HT-29 (cell line): ENCODE data around the gene MFSD4B.

DNA sequence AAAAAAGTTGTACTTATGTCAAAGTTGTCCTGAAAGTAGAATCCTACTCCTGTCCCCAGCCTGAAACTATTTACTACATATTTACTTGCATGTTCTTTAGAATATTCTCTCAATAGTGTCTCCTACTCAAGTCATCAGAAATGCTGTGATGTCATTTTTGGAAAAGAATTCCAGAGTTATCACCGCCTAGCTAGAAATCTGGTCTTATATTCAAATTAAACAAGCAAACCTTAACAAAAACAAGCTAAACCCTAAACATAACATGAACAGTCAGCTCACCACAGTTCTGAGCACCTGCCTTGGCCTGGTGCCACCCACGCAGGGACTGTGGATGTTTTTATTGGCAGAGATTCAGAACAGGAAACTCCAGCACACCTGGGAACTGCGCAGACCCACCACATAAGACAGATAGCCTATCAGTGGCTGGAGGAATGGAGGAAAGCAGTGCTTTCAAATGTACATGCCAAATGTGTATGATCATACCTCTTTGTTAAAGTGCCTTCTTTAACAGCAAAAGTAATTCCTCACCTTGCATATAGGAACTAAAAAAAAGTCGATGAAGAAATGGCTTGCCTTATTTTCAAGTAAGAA lies 8.9 kb downstream of the SLC16A10 start:
- RAMPAGE, long total RNA = no peak

- RAMPAGE, long total RNA = no peak
These were observed 18.2 kb downstream of the SLC16A10 start for GRCh38 chr6:111105509-111105983.

DNA sequence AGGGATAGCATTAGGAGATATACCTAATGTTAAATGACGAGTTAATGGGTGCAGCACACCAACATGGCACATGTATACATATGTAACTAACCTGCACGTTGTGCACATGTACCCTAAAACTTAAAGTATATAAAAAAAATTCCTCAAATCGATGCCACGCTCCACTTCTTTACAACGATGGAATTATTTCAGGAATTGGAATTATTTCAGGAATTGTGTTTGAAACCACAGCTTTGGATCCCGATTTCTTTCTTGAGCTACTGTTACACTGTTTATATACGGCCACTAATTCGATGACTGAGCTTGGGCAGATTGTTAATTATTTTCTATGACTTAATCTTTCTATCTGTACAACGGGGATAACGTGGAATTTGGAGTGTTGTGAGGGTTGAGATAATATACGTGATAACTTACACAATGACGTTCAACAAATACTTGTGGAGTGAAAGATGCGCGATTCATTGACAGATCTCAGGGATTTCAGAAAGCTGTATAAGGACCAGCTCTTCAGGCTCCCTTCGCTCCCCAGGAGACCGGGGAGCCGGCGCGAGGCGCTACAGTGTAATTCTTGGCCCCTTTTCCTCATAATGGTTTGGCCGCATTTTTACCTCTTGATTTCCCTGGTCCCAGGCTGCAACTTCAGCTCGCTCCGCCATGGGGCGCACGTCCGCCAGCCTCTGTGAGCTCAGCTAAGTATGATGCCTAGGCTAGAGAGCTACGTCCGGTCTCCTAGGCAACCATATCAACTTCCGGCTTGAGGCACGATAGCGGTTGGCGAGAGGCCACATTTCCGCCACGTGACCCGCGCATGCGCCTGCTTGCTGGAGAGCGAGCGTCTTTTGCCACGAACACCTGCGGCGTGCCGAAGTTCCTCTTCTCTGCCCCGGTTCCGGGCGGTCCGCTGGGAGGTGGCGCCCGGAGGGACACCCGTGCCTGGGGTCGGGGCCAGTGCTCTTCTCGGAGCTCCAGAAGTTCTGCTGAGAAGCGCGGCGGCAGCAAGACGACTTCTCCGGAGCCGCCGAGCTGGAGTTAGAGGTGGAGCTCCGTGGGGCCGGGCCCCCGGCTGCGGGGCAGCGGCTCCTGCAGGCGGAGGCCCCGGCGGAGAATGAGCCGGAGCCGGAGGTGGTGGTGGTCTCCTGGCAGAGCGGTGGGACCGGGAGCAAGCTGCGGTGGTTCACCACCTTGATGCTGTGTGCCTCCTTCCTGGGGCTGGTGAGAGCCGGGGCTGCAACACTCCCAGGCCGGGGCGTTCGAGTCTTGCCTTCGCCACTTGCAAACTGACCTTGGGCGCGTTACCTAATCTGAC lies at the start of gene MFSD4B:
TSS of gene MFSD4B (plus strand) at position 824 of the 1,306 bp plus-strand sequence.
- RAMPAGE, long total RNA = start-site peak on the plus strand centred at position 819 of the sequence, 33 bp wide, 21 and 7 reads in 2 replicates

DNA sequence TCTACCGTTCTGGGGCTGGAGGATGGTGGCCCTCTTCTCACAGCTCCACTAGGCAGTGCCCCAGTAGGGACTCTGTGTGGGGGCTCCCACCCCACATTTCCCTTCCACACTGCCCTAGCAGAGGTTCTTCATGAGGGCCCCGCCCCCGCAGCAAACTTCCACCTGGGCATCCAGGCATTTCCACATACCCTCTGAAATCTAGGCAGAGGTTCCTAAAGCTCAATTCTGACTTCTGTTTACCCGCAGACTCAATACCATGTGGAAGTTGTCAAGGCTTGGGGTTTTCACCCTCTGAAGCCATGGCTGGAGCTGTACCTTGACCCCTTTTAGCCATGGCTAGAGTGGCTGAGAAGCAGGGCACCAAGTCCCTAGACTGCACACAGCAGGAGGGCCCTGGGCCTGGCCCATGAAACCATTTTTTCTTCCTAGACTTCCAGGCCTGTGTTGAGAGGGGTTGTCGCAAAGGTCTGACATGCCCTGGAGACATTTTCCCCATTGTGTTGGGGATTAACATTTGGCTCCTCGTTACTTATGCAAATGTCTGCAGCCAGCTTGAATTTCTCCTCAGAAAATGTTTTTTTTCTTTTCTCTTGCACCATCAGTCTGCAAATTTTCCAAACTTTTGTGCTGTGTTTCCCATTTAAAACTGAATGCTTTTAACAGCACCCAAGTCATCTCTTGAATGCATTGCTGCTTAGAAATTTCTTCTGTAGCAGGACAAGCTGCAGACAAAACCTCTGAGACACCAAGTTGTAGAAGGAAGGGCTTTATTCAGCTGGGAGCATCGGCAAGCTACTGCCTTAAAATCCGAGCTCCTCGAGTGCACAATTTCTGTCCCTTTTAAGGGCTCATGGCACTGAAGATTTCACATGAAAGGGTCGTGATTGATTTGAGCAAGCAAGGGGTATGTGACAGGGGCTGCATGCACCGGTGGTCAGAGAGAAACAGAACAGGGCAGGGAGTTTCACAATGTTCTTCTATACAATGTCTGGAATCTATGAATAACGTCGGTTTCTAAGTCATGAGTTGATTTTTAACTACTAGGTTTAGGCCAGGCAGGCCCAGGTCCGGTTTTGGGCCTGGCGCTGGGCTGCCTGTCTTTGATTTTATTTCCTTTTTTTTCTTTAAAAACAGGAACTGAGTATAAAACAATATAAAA lies 24.7 kb downstream of the MFSD4B start:
- RAMPAGE, long total RNA = no peak

DNA sequence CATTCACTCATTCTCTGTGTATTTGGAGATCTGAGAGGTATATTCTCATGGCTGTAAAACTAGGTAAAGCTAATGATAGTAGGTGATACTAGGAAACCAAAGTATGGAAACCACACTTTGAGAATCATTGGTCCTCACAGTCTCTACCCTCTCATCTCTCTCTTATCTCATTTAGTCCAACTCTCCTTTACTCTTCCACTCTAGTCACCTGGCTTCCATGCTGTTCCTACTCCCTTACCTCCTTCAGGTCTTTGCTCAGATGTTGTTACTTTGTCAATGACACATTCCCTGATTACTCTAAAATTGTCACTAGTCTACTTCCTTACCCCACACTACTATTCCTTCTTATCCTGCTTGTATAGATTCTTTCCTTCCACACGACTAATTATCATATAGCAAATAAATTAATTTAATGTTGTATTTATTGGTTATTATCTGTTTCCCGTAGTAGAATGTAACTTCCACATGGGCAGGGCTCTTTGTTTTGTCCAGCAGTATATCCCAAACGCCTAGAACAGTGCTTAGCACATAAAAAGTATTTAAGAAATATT lies 67.5 kb downstream of the REV3L start:
- RAMPAGE, long total RNA = no peak

DNA sequence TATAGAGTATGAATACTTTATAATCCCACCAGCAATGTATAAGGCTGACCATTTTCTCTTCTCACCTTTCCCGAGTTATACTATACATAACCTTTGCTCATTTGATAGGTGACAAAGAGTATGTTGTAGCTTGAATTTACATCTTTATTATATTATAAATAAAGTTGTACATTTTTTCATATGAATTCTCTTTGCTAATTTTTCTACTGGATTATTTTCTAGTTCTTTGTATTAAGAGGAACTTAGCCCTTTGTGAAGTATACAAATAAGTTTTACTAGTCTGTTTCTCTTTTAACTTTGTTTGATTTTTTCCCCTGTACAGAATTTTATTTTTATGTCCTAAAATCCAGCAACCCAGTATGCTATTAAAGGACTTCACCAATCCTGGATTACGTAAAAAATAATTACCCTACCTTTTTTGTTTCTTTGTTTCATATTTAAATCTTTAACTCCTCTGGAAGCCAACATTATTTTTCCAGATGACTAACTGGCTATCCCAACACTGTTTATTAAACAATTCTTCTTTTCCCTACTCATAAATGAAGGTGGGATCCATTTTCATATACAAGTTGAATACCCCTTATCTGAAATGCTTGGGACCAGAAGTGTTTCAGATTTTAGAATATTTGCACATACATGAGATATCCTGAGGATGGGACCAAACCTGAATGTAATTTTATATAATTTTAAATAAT lies 7.4 kb downstream of the REV3L start:
- RAMPAGE, long total RNA = no peak

GRCh38 chr6:111554743-111555638 lies 50.7 kb downstream of the TRAF3IP2 start:
- RAMPAGE, long total RNA = no peak

GRCh38 chr6:111597540-111598058 lies 8.1 kb downstream of the TRAF3IP2 start:
- RAMPAGE, long total RNA = no peak

- RAMPAGE, long total RNA = no peak
These were observed 3.3 kb upstream of the TRAF3IP2 start for GRCh38 chr6:111608952-111609434.

GRCh38 chr6:111686497-111687118 lies 80.9 kb upstream of the TRAF3IP2 start:
- RAMPAGE, long total RNA = no peak

DNA sequence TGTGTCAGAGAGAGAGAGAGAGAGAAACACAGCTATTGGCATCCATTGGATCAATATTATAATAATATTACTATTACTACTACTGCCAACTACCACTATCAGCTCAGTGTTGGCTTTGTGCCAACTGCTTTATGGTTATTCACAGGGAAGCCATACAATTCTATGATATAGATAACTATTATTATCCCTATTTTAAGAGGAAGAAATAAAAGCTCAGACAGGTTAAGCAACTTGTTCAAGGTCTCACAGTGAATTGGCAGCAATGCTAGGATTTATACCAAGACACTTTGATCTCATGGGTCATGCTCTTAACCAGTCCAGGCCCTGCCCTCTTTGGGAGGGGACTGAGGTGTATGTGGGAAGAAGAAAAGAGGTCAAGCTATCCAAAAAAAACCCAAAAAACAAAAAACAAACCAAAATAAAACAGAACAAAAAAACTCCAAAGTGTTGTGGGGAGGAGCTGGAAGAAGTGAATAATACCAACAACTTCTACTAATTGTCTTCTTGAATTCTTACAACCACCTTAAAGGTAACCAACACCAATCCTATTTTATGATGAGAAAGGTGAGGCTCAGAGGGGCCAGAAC lies 82.1 kb upstream of the TRAF3IP2 start:
- RAMPAGE, long total RNA = no peak

DNA sequence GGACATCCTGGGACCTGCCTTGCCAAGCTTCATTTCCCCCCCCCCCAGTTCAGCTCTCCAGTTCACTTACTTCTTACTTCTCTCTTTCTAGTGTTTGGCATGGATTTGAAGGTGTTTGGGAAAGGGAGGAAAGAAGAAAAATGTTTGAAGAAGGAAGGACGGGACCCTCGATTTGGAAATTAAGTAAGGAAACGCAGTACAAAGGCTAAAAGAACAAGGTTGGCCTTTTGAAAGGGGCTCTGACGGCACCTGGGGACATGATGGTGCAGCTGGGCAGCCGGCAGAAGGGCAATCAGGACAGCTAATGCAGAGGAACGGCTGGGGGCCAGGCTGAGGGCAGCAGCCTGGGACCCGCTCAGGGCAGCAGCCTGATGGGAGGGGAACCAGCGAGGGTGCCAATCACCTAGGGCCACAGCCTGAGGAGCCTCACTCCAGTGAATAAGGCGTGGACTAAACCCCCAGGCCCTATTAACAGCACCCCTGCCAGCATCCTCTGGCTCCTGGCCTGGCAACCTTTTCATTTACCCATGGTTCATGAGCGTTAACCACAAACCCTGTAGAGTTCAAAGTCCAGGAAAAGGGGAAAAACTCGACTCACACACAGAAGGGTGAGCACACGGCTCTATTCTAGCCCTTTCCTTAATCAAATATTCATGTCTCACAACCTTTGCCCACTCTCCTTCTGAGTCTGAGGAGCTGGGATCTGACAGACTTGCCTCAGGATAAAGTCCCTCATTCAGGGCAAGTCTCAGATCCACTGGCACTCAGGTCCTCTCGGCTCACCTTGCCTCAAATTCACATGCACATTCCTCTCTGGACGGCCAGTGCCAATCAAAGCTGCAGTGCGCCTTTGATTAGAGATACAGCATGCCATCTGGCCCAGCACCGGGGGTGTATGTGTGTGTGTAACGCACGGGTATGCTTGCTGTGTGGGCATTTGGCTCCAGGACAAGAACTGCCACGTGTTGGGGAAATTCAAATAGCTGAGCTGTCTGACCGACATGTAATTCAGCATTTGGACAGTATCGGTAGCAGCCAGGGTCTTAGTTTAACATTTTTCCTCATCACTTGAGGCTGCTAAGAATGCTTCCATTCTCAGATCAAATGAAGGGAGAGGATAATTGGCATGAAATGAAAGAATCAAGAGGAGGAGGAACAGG lies 86.8 kb upstream of the TRAF3IP2 start:
- RAMPAGE, long total RNA = no peak

GRCh38 chr6:111694202-111694887 lies 88.7 kb upstream of the TRAF3IP2 start:
- RAMPAGE, long total RNA = no peak

DNA sequence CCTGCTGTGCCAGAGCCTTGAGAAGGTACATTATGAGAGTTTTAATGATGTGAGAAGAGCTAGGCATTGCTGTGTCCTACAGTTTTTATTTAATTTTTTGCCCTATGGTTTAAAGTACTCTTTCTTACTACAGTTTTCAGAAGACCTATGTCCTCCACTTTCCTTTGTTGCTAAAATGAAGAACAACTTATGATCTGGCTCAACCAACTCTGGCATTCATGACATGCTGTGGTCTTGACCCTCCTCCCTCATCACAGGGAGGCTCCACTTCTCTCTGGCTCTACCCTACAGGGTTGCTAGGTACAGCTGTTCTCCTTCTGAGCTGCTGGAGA lies 128.6 kb upstream of the TRAF3IP2 start:
- RAMPAGE, long total RNA = no peak

DNA sequence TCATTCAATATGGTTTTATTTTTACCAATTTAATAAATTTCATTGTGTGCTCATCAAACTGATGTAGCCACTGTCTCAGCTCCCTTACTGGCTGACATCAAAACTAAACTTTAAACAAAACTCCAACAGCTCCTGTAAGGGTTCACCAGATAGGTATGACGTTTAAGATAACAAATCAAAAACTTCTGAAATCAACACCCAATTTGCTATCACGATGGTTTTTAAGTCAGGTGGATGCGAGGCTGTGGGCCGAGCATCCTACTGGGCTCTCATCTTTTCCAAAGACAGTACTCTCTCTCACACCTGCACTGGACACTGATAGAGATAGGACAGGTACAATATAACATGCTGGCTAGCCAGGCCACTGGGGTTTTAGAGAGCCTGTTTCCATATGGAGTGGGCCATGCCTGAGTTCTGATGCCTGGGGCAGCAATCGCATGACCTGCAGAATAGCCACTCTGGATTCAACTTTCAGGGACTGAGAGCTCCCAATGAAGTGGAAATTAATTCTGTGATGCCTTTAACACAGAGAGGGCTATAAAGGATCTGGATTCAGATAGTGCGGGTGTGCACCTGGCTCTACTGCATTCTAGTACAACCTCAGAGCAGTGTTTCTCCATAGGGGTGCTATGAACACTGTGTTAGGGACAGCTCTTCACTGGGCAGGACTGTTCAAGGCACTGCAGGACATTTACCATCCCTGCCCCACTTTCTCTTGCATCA lies 99.3 kb downstream of the FYN start:
- RAMPAGE, long total RNA = no peak

DNA sequence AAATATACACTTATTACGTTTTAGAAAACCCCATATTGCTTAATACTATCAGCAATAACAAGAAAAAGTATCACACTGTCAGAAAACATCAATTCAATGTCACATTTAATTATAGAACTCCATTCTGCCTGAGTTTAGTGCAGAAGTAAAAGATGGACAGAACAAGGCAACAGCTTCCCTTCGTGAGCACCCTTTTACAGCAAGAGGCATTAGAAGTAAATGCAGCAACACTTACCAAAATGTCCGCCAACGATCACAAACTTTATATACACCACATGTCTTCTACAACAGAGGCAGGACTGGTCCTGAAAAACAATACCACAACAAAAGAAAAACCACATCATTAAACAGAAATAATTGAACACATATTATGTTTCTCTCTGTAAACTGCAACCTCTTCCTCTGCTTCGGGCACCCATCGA lies 92.9 kb downstream of the FYN start:
- RAMPAGE, long total RNA = no peak

GRCh38 chr6:111818431-111818754 lies 54.9 kb downstream of the FYN start:
- RAMPAGE, long total RNA = no peak

- RAMPAGE, long total RNA = no peak
These were observed 2.6 kb downstream of the FYN start for GRCh38 chr6:111870642-111871095.

GRCh38 chr6:112037760-112038366 lies 16.0 kb upstream of the CCN6 start:
- RAMPAGE, long total RNA = no peak

DNA sequence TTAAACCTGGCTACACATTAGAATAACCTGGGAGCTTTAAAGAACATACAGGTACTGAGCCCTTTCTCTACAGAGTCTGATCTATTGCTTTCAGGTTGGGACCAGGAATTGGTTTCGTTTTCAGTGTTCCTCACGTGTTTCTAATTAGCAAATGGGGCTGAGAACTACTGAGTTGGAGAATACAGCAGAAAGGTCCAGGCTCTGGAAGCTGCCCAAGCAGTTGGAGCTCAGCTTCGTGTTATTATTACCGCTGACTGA lies 57.0 kb downstream of the FAM229B start:
- RAMPAGE, long total RNA = no peak